ENCODE measurements around the genes CD48, ITLN1, ITLN2 and NECTIN4.

DNA sequence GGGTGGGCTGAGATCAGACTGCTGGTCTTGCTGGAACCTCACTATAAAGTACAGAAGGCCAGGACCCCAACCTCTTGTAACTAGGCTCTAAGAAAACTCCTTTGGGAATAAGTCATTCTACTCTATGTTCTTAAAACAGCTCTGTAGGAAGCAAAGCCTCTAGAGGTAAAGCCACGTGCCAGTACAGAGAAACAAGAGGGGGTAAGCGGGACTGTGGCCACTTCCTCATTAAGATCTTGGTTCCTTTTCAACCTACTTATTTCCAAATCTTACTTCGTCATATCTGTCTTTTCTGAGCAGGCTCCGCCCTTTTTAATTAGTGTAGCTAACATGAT lies 3.7 kb downstream of the NCSTN start:
- PRO-cap, result unidirectional peak, minus-strand start at position 230 of the sequence

- PRO-cap, result no peak
Measured at GRCh38 chr1:160427807-160428447, 27.6 kb downstream of the VANGL2 start.

- PRO-cap, result unidirectional peak, minus-strand start at chr1:160489644
Measured at GRCh38 chr1:160489526-160490092, 33.4 kb downstream of the SLAMF6 start.

- PRO-cap, result no peak
Measured at GRCh38 chr1:160519723-160520443, 3.2 kb downstream of the SLAMF6 start.

DNA sequence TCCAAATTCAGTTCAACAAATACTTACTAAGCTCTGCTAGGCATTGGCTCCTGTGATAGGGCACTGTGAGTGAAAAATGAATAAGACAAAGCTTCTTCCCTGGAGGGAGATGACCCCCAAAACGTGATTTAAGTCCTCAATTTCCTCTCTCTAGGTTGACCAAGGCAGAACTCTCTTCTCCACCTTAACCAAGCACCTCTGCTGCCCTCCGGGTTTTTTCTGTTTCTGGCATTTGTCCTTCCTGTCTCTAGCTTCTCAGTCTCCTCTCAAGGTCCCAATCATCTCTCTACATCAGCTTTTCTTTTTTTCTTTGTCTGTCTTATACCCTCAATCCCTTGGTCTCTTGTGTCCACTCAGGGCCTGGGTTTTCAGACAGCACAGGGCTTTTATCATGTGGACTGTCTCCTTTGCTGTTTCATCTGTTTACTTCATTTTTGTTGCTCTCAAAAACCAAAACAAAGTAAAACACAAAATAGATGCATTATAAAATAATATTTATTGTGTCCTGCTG lies 17.6 kb upstream of the SLAMF6 start:
- PRO-cap, result no peak

DNA sequence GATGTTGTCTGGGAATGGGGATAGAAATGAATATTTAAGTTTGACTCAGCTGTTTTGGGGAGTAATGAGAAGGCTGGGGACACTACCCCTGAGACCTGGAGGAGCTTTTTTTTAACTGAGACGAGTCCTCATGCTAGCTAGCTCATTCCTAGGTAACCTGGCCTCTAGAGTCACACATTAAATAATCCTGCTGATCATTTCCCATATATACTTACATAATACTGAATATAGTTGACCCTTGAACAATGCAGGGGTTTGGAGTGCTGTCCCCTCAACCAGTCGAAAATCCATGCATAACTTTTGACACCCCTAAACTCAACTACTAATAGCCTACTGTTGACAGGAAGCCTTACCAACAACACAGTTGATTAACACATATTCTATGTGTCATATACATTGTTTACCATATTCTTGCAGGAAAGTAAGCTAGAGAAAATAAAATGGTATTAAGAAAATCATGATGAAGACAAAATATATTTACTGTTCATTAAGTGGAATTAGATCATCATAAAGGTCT lies 1.3 kb upstream of the CD84 start:
- PRO-cap, result unidirectional peak, minus-strand start at position 291 of the sequence

DNA sequence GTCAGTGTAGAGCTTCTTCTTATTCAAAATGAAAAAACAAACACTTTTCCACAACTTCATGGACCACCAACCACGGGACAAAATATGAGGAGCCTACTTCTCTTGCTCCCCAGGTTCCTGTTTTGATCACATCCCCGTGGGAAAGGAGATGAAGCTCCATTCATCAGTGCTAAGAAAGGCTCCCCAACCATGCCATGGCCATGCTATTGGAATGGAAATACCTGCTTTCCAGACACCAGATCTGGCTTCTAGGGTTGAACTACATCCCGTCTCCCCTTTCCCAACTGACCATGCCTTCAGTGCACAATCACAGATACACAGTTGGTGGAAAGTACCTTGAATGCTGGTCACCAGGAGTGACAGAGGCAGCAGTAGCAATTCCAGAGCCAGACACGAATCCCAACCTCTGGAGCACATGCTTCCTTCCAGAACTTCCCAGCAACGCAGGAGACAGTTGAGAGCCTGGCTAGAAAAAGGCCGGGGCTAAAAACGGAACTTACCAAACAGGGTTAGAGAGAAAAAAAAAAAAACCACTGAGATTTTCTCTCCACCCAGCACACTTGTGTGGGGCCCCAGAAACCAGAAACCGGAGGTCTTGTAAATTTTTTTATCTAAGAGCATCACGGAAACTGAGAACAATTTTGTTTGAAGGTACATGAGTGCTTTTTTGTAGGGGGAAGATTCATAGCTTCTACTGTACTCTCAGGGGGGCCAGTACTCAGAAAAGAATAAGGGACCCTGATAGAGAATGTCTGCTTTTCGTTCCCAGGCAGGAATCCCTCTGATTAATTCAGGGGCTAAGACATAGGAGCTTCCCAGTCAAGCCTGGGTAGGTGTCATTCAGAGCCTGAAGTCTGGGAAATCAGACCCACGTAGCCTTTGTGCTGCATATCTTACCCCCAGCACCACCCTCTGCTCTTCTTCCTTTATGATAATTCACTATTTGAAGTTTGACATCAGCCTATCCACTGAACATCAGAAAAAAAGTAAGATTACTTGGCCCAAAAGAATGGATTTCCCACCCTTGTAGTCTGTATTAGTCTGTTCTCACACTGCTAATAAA lies at the start of gene CD48:
Gene CD48 (minus strand): TSS at position 476 of the 1,063 bp plus-strand sequence.
- PRO-cap, result bidirectional peak, plus-strand start at position 575 of the sequence, minus-strand start at position 445 of the sequence; unidirectional peak, minus-strand start at position 918 of the sequence

DNA sequence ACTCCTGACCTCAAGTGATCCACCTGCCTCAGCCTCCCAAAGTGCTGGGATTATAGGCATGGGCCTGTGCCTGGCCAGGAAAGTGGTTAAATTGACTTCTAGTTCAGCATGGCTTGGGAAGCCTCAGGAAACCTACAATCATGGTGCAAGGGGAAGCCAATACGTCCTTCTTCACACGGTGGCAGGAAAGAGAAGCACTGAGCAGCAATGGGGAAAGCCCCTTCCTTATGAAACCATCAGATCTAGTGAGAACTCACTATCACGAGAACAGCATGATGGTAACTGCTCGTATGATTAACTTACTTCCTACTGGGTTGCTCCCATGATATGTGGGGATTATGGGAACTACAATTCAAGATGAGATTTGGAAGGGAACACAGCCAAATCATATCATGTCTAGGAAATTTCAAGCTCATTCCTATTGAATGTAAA lies 1.1 kb upstream of the CD48 start:
- PRO-cap, result bidirectional peak, plus-strand start at position 355 of the sequence, minus-strand start at position 234 of the sequence

- PRO-cap, result no peak
Measured at GRCh38 chr1:160724507-160724887, 12.9 kb upstream of the CD48 start.

DNA sequence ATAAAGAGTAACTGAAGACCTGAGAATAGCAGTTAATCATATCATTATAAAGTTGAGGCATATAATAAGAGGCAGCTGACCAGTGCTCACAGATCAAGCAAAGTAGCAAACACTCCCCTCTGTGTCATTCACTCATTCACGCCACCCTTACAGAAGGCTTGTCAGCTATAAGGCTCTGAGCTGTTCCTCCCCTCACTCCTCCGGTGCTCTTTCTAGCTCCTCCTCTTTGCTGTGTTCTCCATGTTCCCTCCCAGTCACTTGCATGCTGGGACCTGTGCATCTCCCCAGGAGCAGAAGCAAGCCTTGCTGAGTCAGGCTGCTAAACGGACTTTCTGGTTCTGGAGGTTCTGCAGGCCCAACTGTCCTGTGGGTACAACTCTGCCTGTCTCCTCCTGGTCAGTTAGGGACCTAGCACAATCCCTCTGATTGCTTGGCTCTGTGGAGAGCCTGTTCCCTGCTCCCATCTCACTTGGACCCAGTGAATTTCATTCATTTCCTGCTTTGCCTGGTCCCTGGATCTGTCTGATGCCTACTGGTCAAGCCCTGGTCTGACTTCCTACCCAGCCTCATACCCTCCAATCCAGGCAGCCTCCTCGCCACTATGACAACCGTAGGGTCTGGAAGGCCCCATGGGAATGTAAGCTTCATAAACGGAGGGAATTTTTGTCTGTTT lies 28.2 kb upstream of the LY9 start:
- PRO-cap, result unidirectional peak, minus-strand start at position 202 of the sequence

DNA sequence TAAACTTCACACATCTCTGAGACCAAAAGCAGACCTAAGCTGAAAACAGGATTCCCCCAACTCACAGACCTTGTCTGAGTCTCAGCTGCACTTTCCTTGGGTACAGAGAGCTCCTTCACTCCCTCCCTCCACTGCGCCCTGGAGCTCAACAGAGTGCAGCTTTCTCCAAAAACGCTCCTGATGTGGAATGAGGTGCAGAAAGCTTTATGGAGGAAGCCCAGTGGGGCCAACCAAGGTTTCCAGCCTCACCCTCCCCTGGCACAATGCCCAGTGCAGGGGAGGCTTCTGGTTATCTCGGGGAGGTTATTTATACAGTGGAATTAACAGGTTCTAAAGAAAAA lies at the start of gene ITLN1:
Gene ITLN1 (minus strand): TSS at position 189 of the 341 bp plus-strand sequence.
- PRO-cap, result no peak

- PRO-cap, result no peak
Measured at GRCh38 chr1:160911393-160912125, 26.6 kb upstream of the ITLN1 start.

GRCh38 chr1:160954577-160955253 lies at the start of gene ITLN2:
Gene ITLN2, minus strand, starts transcription at chr1:160954809.
- PRO-cap, result no peak

- PRO-cap, result no peak
Measured at GRCh38 chr1:161011922-161012516, 8.9 kb downstream of the F11R start.

DNA sequence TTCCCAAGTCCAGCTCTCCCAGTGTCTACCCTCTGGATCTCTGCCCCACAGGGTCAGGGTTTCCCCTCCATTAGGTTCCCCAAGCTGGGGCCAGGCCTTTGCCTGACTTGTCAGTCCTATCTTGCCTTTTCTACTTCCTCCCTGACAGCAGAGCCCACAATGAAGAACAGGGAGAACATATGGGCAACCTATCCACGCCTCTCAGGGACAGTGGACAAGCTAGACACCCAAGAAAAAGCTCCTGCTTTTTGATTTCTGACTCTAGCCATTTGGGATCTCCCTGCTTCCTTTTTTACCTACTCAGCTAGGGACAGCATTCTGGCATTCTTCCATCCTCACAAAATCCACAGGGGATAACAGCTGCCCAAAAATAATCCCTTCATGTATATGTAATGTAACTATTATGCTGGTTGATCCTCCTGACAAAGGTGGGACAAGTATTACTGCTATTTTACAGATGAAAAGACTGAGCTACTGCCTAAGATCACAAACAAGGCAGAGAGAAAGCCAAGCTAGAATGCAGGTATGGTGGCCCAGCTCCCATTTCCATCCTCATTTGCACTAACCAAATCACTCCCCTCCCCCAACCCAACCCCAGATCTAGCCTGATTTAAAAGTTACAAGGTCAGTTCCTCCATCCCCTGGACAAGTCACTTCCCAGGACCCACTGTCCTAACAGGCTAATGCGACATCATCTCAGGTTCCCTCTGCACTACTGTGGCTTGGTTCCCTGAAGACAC lies 2.6 kb downstream of the F11R start:
- PRO-cap, result unidirectional peak, plus-strand start at position 159 of the sequence

DNA sequence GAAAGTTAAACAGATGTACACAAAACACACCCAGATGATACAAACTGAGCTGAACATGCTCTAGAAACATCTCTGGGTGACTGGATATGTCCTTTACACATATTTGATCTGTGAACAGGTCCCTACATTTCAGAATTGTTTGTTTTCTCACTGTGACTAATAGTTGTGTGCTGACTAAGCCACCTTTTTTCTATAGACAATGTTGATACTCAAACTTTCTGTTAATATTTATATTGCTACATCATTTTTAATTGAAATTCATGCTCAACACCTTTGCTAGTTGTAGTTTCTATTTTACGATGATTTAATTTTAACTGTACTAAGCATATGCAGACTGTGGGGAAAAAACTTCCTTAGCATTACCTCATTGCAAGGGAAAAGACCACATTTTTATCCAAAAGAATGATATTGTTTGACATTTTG lies 1.1 kb upstream of the F11R start:
- PRO-cap, result no peak

DNA sequence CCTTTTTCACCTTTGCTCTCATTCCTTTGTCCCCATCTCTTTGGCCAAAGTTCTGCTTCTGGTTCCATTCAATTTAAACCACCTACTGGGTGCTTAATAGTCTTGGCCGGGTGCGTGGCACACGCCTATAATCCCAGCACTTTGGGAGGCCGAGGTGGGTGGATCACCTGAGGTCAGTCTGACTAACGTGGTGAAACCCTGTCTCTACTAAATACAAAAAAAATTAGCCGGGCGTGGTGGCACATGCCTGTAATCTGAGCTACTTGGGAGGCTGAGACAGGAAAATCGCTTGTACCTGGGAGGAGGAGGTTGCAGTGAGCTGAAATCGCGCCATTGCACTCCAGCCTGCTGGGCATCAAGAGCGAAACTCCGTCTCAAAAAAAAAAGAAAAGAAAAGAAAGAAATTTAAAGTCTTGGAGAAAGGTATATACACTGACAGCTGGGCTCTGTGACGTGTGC lies 1.5 kb upstream of the F11R start:
- PRO-cap, result no peak

DNA sequence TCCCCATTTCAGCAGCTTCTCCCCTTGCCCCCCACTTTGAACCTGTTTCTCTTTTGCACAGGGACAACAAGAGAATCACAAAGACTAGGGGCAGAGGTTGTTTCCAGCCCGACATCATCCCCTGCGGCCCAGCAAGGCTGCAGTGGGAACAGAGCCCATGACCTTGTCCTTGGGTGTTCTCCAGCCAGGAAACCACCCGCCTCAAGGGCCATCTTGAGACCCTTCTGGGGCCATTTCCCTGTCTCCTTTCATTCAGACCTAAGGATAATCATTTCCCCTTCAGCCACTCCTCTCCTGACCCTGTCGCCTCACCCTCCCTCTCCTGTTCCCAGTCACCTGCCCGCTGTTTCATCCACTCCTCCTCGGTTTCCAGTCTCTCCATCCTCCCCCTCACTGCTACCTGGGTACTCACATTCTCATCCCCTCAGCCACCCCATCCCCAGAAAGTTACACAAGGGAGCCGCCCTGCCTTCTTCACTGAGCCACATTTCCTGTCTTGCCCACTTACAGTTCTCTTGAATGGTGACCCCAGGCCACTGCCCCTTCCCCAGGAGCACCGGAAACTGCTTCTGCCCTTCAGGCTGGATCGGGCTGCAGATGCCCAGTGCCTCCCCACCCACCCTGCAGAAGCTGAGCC lies 693 bp downstream of the ARHGAP30 start:
- PRO-cap, result no peak

GRCh38 chr1:161084476-161085106 lies 4.8 kb downstream of the NECTIN4 start:
- PRO-cap, result no peak

DNA sequence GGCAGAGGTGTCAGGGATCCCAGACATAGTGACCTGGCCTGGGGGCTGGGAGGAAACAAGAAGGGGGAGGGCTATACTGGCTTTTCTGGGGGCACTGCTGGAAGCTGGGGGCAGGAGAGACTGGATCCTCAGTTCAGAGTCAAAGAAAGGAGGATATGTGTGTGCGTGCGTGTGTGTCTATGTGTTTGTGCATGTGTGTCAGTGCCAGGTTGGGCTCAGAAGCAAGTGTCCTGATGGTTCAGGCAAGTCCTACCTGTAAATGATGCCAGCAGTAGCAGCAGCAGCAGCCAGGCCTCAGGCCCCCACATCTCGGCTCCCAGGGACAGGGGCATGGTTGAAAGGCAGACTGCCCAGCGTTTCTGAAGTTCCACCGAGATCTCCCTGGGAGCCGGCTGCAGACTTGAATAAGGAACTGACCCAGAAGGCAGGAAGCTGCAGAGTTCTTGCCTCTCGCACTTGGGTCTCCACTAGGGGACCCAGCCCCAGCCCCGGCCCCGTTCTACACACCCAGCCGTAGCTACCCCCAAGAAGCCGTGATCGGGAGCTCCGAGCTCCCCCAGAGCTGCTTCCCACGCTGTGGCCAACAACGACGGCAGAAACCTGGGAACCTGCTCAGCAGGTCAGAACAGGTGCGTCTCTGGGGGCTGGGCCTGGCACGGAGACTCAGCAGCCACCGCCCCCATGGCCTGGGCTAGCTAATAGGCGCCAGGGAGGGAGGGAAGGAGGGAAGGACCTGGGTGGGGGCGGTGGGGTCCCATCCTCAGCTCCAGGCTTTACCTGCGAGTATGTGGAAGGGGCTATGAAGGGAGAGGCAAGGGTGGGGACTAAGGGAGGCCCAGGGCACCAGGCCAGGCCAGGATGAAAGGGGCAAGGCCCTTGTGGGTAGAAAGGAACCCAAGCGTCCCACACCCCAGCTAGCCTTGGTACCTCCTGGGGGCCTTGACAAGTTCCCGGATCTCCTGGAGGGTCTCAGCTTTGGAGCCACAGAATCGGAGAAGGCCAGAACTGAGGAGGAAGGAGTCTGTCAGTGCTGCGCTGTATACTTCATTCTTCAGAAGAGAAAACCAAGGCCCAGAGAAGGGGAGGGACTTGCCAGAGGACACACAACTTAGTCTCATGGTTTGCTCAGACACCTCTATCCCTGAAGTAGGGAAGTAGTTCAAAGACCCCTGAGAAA lies at the start of gene NECTIN4:
Gene NECTIN4 (minus strand): TSS at position 594 of the 1,177 bp plus-strand sequence.
- PRO-cap, result no peak